Epidermal melanocyte (primary cell): Measurements from ENCODE around the genes SLC49A4 and SEC22A.

- RRBS: no CpG with 5 or more reads among the region's 7 CpGs
Measured at GRCh38 chr3:120855755-120856422, 52.1 kb upstream of the STXBP5L start.

DNA sequence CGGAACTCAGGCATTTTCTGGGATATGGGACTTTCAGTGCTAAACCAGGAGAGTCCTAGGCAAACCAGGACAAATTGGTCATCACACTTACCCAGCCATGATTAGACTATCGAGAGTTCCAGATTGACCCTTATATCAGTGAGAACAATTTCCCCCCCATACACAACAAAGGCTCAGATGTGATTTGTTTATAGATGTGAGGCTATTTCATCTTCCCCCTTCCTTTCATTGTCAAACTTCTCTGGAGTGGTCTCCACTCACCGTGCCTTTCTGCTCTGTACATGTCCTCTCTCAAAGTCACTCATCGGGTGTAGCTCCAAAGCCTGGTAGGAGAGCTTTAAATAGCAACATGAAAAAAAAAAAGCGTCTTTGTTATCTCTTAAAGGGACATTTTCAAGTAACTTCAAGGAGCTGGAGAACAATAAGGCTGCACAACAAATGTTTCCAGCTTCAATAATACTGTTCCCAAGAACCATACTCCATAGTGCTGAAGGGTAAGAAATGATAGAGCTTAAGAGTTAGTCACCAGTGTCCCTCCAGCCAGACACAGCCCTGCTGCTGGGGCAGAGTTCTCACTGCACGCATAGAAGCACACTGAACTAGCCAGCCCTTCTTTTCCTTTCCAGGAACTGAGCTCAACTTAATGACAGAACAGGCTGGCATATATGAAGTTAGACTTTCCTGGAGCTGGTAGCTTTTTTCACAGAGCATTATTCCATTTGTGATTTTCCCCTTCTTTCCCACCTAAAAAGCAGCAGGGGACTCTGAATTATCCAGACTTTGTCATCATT lies 8.1 kb downstream of the FBXO40 start:
- RRBS: no CpG with 5 or more reads among the region's 6 CpGs

DNA sequence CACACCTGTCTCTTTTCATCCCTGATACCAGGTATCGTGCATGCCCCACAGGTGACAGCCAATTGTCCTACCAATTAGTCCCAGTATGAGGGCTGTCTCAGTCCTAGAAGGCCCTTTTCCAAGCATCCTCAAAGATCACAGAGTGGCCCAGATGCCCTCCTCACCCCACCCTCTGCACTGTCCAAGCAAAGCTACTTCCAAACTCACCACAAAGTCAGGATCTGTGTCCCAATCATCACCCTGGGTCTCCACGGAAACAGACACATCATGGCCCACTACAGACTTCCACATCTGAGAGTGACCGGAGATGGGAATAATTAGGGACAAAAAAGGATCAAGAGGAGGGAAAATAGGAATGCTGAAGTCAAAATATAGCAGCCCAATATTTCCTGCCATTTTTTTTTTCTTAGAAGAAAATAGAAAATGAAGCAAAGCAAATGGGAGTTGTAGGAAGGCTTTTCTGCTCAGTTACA lies 2.6 kb downstream of the HCLS1 start:
- RRBS: no CpG with 5 or more reads among the region's 3 CpGs

GRCh38 chr3:121667257-121667879 lies 6.7 kb upstream of the HCLS1 start:
- RRBS: no CpG with 5 or more reads among the region's 4 CpGs

DNA sequence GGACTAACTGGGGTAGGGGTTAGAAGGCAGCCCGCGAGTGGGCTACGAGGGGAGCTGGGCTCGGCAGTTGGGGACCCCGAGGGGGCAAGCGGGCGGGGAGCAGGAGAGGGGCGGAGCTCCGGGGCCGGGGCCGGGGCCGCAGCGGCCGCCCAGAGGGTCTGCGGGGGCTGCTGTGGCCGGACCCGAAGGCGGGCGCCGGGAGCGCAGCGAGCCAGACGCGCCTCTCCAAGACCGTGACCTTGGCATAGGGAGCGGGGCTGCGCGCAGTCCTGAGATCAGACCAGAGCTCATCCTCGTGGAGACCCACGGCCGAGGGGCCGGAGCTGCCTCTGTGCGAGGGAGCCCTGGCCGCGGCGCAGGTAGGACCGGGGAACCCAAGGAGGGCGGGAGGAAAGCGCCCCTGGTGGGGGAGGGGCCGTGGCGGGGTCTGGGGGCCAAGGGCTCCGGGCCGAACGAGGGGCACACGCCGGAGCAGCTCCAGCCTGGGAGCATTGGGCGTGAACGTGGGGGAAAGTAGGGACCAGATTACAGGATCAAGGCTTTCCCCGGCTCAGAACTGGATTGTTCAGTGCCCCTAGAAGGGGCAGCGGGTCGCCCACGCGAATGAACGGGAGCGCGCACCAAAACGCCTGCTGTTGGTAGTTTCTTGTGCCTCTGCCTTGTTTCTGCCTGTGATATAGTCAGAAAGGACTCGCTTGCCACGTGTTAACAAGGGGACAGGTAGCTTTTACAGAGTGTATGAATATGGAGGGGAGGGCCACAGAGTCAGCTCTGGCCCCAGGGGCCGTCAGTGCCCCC lies 902 bp downstream of the CASR start:
- RRBS: 2% methylated on average over 25 of the region's 60 CpGs

DNA sequence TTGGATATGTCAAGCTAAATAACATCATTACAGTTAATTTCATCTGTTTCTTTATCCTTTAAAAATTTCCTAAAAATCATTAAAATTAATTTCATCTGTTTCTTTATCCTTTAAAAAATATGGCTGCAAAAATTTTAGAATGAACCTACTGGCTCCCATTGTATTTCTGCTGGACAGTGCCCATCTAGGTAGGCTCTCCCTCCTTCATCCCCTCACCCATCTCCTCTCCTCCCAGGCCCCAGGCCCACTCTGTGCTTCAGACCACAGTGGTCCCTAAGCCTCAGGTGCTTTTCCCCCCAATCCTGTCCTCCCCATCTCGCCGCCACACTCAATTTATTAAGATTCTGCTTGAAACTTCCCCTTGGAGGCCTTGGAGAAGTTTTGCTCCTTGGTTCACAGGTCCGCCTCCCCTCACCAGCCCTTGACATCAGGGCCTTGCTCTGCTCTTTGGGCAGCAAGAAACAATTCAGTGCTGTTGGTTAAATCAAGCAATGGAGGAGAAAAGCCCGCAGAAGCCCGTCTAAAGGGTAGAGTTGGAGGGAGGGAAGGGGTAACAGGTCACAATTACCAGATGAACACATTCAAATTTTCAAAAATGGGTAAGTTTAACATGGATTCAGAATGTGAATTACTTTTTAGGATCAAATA lies 568 bp downstream of the PARP9 start:
- RRBS: no CpG with 5 or more reads among the region's 5 CpGs

DNA sequence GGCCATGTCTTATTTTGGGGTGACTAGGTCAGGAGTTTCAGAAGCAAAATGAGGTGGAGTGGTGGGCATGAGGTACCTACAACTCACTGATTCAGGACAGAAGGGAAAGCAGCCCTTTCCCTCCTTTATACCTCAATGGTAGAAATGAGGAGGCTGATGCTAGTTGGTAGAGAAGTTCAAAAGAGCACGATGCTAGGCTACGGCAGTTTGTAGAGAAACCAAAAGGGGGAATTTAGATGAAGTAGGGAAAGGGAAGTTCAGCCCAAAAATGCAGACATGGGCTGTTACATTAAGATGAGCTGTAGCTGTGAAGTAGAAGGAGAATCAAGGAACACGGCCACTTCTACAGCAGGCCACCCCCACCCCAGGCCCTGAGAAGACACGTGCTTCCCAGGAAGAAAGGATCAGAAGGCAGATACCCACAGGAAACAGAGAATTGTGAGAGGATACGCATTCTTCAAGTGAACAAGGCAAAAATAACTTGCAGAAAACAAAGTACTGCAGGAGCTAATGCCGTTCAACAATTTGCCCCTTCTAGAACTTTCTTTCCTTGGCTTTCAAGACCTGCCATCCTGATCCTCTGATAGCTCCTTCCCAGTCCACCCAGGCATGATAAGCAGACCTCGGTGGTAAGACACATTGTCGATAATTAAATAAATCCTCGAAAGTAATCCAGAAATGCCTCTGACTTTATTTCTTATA lies 2.1 kb upstream of the PARP14 start:
- RRBS: no CpG with 5 or more reads among the region's 9 CpGs

- RRBS: no CpG with 5 or more reads among the region's 15 CpGs
Measured at GRCh38 chr3:122679096-122679795, 1.4 kb upstream of the PARP14 start.

DNA sequence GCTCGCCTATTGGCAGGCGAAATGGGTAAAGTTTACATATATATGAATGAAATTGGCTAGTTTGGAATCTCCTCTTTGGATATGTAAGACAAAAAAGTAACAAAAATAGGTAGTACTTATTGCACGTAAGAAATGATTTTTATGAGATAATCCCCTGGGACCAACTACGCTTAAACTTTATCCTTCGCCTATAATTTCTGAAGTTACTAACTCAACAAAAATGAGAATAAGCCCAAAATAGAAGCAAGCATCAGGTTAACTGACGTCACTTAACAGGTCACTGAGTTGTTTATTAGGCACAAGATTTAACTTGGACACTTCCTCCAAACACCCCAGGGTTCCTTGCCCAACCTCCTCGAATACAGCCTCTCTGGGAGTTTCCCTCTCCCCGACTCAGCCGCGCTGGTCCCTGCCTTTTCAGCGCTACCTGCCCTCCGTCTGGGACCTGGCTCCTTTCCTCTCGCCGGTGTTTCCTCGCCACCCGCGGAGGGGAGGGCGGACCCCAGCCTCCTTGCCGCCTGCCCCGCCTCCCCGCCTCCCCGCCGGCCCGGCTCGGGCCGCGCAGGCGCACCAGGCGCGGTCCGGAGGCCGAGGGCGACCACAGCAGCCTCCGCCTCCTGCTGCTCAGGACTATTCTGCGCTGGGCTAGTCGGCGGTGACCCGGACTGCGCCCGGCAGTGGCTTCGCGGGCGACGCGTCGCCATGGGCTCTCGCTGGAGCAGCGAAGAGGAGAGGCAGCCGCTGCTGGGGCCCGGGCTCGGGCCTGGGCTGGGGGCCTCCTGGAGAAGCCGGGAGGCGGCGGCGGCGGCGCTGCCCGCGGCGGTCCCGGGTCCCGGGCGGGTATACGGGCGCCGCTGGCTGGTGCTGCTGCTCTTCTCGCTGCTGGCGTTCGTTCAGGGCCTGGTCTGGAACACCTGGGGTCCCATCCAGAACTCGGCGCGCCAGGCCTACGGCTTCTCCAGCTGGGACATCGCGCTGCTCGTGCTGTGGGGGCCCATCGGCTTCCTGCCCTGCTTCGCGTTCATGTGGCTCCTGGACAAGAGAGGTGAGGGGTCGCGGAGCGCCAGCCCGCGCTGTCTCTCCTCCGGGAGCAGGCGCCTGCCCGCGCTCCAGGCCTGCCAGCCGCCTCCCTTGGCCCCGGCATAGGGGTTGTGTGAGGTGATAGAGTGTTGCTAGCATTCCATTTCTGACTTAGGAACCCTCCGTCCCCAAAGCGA lies at the start of gene SLC49A4:
TSS of gene SLC49A4 (plus strand) at position 579 of the 1,217 bp plus-strand sequence.
- RRBS: 3% methylated on average over 40 of the region's 92 CpGs

DNA sequence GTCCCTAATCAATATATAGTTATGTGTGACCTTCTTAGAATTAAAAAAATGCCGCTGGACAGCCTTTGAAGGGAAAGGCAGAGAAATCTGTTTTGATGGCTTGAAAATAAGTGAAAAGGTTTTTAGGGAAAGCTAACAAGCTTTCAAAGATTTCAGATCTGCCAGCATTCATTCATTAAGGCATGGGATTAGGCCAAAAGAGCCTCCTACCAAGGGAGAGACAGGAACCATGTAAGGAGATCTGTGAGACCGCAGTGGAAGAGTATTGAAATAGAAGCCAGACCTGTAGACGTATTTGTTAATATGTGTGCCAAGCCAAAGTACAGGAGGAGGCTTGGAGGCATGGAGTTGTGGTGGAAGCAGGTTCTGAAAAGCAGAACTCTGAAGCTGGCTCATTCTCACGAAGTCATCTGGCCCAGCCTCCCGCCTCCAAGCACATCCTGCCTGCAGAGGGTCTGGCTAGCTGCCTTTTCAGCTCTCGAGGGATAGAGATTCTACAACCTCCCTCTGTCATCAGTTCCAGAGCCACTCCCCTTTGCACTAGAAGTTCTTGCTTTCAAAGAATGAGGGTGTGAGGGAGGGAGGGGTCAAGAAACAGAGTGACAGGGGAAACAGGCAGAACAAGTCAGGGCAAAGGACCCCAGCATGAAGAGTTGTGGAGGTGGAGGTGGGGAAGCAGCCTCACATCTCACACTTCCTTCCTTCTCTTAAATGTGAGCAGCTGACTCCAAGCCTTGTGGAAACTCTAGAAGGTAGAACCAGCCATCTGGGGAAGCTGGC lies 95.1 kb downstream of the SLC49A4 start:
- RRBS: no CpG with 5 or more reads among the region's 6 CpGs

DNA sequence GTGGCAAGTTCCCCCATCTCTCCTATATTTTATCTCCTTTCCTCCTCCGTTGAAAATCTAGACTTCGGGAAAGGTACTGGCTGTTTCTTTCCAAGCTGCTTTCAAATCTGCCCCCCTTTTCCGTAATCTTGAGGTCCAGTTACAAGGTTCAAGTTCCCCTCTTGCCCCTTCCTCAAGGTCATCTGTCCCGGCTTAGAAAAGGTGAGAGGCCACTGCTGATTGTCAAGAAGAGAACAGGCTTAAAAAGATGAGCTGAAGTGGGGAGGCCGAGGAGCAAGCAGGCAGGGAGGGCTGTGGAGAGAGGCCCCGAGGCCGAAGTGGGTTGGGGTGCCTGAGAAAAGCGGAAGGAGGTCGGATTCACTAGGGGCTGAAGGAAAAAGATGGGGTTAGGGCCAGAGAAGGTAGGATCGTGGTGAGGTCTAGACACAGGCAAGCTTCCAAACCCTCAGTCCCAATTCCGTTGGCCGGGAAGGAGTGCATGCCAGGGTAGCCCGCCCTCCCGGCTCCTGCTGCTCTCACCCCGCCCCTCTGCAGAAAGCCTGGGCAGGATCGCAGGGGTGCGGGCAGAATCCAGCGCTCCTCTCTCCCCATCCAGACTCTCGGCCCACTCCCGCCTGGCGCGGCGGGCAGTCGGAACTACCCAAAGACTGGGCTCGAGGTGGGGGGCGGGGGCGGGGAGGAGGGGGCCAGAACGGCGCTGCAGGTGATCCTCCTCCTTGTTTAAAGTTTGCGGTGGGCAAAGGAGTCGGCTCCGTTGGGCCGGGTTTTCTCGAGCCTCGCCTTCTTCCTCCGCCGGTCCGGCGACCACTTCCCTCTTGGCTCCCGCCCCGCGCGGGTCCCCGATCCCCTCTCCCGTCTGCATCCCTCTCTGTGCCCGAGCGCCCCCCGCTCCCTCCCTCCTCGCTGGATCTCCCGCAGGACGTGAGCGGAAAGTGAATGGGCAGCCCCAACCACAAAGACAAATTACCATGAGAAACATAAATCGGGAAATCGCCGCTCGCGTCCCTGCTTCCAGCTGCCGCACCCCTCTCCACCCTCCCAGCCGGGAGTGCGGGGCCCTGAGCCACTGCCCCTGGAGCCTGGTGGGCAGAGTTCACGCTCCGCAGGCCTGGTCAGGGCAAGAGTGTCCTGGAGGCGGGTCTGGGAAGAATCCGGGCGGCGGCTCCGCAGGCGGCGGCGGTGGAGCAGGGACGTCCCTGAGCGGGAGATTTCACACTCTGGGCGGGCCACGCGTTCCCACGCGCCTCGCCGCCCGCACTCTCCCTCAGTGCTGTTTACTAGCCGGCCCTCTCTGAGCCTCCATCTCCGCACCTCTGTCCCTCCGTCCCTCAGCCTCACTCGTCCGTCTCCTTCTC lies 1.3 kb downstream of the SEMA5B start:
- RRBS: 5% methylated on average over 8 of the region's 85 CpGs

DNA sequence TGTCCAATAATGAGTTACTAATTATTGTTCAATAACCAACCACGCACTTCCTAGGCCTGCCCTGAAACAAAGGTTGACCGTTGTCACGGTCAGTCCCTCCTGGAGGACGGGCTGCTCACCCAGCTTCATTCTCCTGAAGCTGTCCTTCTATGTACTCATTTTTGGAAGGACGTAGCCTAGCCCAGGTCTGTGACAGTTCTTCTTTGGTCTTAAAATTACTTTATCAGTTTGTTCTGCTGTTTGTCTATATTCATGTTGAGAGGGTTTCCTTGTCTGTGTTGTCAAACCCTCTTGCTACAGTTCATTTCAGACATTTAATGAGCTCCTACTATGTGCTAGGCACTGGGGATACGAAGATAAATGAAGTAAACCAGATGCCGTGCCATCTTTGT lies 8.2 kb upstream of the PDIA5 start:
- RRBS: no CpG with 5 or more reads among the region's 7 CpGs

GRCh38 chr3:123070435-123070982 lies 3.7 kb downstream of the PDIA5 start:
- RRBS: no CpG with 5 or more reads among the region's 8 CpGs

GRCh38 chr3:123129565-123129959 lies 62.7 kb downstream of the PDIA5 start:
- RRBS: no CpG with 5 or more reads among the region's 6 CpGs

DNA sequence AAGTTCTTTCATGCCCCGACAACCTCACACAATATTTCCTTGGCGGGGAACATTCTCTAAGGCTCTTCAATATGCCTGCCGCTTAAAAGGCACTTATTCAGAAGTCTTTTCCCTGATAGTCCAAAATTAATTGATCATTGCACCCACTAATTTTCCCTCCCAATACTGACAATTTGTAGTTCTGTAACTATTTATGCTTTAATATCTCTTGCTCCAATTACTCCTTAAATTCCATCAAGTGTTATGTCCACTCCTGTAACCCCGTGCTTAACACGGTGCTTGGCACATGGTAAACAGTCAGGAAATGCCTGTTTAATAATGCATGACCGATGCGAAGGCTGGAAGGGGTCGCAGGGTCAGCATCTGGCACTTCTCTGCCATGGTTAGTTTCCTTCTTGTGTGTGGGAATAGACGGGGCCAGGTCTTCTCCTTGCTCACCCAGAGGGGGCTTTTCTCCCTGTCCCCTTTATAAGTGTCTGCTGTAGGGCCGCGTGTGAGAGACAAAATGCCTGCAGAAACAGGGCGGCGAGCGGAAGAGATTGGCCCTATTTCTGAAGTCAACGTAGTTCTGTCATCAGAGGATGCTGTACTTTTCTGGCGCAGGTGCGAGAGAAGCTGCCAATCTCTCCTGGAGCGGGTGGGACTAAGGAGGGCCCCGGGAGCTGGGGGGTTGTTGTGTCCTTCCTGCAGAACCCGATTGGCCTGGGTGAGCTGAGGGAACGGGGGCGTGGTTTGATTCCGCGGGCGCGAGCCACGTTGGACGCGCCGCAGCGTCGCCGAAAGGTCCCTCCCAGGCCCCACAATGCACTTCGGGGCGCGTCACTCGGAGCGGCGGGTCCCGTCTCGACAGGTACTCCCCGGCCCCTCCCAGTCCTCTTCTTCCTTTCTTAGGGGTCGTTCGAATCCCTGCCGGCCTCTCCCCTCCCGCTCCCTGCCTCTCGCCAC lies at the start of gene SEC22A:
TSS of gene SEC22A (plus strand) at position 807 of the 945 bp plus-strand sequence.
- RRBS: no CpG with 5 or more reads among the region's 47 CpGs

DNA sequence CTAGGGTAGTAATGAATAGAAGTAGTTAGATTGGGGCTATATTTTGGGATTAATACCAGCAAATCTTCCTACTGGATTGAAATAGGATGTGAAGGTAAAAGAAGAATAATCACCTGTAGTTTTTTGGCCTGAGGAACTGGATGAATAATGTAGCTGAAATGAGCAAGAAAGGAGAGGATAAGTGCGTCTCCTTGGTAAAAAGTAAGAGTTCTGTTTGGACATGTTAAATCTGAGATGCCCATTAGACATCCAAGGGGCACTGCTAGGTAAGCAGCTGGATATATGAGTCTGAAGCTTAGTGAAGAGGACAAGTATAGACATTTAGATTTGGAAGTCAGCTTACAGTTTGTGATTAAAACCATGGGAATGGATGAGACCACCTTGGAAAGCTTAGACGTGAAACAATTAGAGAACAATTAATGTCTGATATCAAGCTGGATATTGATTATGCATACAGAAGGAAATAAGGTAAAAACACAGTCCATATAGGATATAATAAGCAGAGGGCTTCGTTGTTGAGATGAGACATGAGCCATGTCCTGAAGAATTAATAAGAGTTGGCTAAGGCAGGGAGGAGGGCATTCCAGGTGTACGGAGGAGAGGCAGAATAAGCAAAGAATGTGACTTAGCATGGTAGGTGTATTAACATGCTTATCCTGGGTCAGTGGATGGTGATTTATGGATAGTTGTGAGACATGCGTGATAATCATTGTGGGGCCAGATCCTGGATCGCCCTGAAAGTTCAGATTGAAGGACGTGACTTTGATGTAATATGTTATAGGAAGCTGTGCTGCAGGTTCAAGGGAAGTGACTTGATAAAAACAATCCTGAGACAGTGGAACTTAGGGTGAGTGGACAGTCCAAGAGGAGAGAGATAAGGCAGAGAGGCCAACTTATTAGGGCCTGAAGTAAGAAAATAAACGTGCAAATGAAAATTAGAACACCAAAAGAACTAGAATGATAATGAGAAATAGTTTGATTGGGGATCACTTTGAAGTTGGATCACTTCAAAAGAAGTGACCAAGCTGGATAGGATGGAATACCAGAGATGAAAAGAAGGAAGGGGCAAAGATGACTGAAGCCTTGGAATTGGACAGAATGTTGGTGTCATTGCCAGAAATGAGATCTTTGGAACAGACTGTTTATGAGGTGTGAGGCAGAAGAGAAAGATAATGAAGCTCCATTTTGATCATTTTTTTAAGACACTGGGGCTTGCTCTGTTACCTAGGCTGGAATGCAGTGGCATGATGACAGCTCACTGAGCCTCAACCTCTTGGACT lies 9.0 kb downstream of the SEC22A start:
- RRBS: no CpG with 5 or more reads among the region's 8 CpGs

- RRBS: no CpG with 5 or more reads among the region's 12 CpGs
Measured at GRCh38 chr3:123284231-123284631, 82.5 kb downstream of the SEC22A start.

DNA sequence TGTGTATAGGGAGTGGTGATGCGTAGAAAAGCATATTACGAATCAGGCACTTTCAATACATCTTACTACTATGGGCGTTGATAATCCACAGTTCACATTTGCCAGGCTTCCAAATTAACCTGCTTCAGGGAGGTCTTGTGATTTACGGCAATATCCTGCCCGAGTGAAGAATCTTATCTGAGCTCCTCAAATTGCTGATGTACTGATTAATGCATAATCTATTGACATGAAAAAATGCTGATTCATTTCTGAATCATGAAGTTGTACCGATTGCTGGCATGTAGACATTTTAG lies 97.1 kb downstream of the SEC22A start:
- RRBS: no CpG with 5 or more reads among the region's 6 CpGs

- RRBS: no CpG with 5 or more reads among the region's 16 CpGs
Measured at GRCh38 chr3:123325003-123325775, 123.4 kb downstream of the SEC22A start.